ENCODE results near the gene SERPINB10.

DNA sequence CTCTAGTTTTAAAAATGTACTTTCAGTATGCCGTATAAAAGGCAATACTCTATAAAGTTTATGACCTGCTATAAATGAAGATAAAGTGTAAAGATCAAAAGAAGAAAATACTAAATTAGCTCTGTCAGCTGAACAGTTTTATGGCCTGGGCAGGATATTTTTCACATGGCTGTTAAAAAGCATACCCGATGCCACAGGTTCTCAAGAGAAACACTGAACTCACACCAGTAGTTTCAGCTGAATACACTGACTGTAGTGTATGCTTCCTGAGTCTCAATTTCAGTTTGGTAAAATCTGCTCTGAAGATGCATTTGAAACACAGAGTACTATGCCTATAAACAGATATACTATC is 126.0 kb downstream of the PIGN start:
- PRO-cap, 2 experiments = no peak in any of the 2 experiments

GRCh38 chr18:62128882-62129398 is 57.9 kb downstream of the PIGN start:
- PRO-cap, 2 experiments = no peak in any of the 2 experiments

- PRO-cap, 2 experiments = no peak in any of the 2 experiments
Measured at GRCh38 chr18:62146779-62147209, 40.1 kb downstream of the PIGN start.

GRCh38 chr18:62384436-62385637 is 59.7 kb downstream of the TNFRSF11A start:
- PRO-cap, 2 experiments = no peak in any of the 2 experiments

GRCh38 chr18:62437104-62437522 is 85.7 kb upstream of the ZCCHC2 start:
- PRO-cap, 2 experiments = no peak in any of the 2 experiments

DNA sequence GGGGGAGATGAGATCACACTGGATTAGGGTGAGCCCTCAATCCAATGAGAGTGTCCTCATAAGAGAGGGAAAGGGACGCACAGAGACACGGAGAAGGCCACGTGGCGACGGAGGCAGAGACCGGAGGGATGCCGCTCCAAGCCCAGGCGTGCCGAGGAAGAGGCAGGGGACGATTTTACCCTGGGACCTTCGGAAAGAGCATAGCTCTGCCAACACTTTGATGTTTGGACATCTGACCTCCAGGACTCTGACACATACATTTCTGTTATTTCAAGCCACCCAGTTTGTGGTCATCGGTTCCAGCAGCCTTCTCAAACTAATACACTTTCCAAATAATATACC is 84.4 kb upstream of the ZCCHC2 start:
- PRO-cap, 2 experiments = peak in 1 of 2 experiments; most common minus-strand start position 156 of the sequence (in 1)

DNA sequence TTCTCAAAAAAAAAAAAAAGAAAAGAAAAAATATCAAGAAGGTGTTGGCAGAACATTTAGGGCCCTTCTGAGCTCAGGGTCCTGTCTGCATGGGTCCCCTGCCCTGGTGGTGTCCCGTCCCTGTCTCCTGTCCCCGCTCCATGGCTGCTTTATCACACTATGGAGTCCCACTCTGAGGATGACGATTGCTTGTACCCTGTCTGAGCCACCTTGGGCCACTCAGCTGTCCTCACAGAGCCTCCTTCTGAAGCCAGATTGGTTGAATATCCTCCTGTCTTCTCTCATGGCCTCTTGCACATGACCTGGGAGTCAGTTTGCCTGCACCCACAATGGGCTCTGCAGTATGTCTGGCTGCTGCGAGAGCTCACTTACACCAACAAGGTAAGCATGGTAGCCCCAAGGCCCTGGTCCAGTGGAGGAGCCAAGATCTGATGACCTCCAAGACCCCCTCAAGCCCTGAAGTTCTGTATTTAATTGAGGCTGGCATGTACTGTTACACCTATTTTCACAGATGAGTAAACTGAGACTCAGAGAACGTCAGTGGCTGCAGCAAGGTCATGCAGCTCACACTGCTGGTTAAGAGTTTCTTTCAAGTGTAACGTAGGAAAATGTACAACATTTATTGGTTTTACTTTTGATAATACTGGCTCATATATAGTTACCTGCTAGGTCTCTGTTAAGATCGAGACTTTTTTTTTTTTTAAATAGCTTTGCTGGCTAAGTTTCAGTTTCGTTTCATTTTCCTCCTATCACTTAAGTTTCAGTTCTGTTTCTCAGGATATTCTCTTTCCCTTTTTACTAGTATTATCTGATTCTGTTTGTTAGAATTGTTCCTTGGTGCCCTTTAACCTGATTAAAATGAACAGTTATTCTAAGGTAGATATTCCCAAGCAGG is 16.9 kb upstream of the ZCCHC2 start:
- PRO-cap, 2 experiments = peak in 1 of 2 experiments; most common plus-strand start position 530 of the sequence (in 1)

DNA sequence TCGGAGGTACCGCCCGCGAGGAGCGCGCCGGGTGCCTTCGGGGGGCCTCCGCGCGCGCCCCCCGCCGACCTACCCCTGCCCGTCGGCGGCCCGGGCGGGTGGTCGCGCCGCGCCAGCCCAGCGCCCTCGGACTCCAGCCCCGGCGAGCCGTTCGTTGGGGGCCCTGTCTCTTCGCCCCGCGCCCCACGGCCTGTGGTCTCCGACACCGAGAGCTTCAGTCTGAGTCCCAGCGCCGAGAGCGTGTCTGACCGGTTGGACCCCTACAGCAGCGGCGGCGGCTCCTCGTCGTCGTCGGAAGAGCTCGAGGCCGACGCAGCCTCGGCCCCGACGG is 1.1 kb downstream of the PHLPP1 start:
- PRO-cap, 2 experiments = no peak in any of the 2 experiments

DNA sequence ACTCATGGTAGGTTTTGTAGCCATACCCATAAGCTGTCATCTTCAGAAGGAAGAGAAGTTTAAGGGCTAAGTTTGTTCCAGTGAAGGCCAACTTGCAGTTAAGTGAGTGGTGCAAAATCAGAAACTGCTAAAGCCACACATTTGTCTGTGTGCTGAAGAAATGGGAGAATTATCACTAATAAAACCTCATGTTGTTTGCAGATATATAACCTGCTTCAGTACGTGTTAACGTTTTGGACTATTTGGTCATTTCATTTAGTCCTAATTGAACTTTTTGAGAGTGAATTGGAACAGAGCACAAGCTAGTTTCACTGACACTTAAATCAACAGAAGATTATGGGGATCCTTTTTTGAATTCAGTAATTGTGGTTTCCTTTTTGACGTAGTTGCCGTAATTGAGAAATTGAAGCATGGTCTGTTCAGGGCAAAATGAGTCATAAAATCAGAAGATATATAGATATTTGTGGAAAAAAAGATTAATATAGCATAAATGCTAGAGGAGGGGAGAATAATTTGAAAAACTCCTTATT is 69.2 kb downstream of the PHLPP1 start:
- PRO-cap, 2 experiments = no peak in any of the 2 experiments

GRCh38 chr18:62877331-62877968 is 162.1 kb downstream of the PHLPP1 start:
- PRO-cap, 2 experiments = no peak in any of the 2 experiments

DNA sequence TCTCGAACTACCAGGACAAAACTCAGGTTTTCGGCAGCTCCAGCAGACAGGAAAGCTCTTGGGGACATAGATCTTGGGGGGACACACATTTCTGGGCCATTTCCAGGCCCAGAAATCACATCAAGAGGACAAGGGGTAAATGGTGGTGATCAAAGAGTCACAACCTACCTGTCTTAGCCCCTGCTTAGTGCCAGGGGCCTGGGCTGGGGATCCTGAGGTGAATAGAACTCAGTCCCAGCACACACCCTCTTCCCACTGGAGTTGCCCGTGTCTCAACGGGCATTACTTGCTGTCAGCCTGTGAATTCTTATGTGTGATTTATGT is 261.3 kb downstream of the BCL2 start:
- PRO-cap, 2 experiments = peak in 1 of 2 experiments; most common plus-strand start position 182 of the sequence (in 1)

GRCh38 chr18:63062416-63062653 is 257.2 kb downstream of the BCL2 start:
- PRO-cap, 2 experiments = no peak in any of the 2 experiments

DNA sequence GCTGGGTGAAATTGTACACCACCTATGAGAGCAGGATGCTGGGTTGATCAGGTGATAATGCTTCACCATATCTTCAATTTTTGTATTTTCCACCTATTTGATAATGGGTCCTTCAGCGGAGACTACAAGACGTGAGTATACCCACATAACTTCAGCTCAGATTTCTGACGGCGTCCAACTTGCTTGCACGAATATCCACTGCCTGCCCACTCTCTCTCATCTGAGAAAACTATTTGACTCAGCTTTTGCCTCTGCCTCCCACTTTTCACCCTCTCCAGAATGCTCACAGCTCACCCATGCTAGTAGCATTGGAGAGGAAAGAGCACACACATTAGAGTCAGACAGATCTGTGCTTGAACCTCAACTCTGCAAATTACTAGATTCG is 166.8 kb downstream of the BCL2 start:
- PRO-cap, 2 experiments = no peak in any of the 2 experiments

GRCh38 chr18:63181028-63181573 is 138.5 kb downstream of the BCL2 start:
- PRO-cap, 2 experiments = no peak in any of the 2 experiments

DNA sequence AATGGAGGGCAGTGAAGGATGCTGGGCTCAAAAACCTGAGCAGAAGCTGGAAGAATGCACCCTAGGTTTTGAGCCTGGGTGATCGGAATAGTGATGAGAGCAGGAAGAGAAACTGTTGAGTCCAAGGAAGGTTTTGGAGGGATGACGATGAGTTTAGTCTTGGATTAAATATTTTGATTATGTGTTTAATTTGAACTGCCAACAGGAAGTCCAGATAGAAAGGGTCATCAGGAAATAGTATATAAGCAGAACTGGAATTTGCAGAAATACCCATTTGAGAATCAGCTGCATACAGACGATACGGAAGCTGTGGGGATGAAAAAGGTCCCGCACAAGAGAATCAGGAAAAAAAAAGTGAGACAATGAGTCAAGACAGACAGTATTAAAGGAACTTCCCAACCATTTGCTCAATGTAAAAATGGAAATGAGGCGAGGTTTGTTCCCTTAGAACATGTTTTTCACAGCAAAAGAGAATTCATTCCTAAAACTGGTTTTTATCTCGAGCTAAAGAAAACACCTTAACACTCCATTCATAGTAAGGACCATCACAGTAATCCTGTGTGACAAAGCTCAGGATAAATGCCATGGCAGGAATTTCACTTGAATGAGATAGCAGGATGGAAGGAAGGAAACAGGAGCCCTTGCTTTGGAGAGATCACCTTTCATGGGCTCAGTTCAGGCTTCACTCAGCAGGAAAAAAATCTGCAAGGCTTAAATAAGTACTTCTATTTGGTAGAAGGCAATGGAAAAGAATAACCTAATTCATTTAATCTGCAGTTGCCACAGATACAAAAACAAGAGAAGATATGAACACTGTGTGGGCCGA is 29.3 kb downstream of the BCL2 start:
- PRO-cap, 2 experiments = no peak in any of the 2 experiments

DNA sequence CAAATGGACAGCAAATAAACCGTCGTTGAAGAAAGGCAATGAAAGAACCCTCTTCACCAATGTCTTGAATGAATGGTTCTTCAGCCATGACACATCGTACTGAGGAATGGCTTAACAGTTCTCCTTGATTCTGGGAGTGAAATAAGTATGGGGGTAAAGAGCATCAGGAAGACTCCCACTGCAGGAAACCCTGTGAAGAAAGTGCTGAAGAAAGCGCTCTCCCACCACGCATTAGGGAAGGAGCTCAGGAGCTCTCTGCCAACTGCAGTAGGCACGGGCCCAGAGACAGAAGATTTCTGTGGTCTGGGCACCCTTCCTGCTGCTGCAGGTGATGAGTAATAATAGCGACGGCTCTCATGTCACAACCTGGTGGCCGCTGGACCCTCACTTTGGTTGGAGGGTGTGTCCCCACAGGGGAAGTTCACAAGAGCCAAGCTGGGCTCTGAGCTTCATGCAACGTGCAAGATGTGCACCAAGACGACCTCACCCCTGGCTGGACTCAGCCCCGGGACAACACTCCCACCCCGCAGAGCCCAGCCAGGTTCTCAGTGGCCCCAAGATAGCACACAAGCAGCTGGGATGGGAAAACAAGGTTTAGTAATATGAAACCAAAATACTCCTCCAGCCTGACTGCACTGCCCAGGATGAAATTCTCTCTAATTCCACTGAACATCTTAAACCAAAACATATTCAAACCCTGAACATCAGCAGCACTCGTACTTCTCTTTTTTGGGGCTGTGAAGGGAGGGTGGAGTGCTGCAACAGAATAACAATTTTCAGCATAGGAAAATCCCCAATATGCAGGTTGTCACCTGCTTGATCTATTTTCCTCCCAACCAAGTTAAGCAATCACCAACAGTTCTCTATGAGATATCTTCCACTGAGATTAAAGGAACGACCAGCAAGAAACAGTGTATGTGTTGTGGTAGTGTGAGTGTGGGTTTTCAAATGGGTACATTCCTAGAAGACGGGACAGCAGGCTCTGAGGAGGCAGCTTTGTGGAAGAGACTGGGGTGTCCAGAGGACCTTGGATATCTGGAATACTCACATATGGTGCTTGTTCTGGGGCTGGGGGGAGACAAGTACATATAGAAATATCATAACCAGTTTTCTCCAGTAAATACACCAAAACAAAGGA is 26.6 kb downstream of the BCL2 start:
- PRO-cap, 2 experiments = no peak in any of the 2 experiments

DNA sequence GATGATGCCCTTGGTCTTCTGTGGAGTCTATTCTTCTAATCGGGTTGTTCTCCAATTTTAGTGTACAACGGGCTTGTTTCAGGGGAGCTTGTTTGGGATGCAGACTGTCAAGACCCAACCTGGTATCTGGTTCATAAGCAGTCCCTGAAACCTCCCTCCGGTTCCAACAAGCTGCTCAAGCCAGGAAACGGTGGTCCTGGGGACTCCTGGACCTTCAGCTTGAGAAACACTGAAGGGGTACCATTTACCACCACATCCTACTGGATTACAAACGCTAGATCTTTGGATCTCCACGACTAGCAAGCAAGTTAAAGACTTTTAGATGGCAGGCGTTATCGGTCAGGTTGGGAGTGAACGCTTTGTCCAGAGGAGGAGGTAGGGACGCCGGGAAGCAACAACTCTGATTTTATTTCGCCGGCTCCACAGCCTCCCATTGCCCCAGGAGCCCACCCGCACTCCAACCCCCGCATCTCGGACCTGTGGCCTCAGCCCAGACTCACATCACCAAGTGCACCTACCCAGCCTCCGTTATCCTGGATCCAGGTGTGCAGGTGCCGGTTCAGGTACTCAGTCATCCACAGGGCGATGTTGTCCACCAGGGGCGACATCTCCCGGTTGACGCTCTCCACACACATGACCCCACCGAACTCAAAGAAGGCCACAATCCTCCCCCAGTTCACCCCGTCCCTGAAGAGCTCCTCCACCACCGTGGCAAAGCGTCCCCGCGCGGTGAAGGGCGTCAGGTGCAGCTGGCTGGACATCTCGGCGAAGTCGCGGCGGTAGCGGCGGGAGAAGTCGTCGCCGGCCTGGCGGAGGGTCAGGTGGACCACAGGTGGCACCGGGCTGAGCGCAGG is 1.8 kb downstream of the BCL2 start:
- PRO-cap, 2 experiments = no peak in any of the 2 experiments

GRCh38 chr18:63318418-63319263 is 928 bp downstream of the BCL2 start:
- PRO-cap, 2 experiments = no peak in any of the 2 experiments

- PRO-cap, 2 experiments = no peak in any of the 2 experiments
Measured at GRCh38 chr18:63902944-63903219, 4.9 kb upstream of the SERPINB10 start.

DNA sequence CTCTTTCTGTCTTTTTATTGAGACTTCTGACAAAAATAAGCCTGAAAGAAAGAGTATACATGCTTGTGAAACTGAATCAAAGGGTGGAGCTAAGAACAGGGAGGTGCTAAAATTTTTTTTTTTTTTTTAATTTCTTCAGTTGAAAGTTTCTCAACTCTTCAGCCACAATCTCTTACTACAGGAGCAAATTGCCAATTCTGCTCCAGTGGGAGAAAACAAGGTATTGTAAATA is at the start of gene SERPINB10:
Gene SERPINB10 (plus strand): TSS at position 138 of the 232 bp plus-strand sequence.
- PRO-cap, 2 experiments = no peak in any of the 2 experiments

All from Metastatic Liver Carcinoma in the Lung (tissue), 2 donors.